Esophagus squamous epithelium (tissue), 4 donors: ENCODE measurements around the gene STEAP3.

DNA sequence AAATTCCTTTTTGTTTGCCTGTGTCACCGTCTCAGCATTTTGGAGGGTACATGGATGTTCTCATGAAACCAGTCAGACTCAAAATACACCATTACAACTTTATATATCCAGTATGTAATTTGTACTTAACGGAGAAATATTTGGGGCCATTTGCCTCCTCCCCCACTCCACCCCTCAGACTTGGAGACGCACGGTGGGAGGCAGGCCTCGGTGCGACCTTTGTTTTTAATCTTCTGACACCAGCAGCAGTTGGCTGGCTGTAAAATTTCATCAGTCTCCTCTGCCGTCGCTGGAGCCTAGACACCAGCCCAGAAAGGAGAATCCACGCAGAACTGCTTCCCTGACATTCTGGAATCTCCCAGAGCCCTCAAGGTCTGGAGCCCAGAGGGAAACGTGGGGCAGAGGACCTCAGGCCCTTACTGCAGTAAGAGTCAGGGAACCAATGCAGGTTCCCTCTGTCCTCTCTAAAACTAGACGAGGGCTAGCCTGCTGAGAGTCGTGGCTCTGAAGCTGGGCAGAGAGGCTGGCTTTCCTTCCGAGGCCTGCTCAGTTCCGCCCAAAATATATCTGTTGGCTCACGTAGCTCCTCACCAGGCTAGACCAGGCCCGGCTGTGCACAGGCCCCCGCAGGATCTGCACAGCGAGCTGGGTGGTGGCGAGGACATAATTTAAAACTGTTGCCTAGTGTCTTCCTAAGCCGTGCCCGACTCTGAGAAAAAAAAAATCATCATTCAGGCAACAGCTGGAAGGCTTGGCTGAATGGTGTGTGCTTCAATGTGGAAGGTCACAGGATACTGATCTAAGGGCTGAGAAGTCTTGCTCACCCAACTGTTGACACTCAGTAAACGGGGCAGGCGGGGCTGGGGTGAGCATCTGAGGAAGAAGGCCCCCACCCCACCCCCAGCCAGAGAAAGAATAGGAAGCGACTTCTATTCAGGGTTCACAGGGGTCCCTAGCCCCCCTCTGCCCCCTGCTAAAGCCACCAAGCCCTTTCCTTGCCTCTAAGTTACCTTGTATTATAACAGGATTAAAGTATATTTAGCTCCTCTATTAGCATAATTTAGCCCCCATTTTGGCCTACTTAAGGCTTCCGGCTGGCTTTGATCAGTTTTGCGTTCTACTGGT, 40.4 kb downstream of the EN1 start:
- PRO-cap = no peak
- RAMPAGE, long total RNA, 4 experiments = no peak in any of the 4 experiments

DNA sequence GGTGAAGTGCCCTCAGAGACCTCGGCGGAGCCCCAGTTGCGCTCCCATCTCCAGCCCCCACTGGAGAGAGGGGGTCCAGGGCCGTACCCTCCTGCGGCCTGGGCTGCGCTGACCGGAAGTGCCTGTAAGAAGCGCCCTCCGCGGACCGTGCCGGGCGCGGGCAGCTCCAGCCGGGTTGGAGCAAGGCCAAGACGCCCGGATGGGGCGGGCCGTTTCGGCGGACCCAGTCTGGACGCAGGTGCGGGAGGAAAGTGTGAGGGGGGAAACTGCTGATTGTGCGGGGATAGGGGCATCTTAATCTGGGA, 11.5 kb downstream of the EN1 start:
- PRO-cap = no peak
- RAMPAGE, long total RNA, 4 experiments = no peak in any of the 4 experiments

DNA sequence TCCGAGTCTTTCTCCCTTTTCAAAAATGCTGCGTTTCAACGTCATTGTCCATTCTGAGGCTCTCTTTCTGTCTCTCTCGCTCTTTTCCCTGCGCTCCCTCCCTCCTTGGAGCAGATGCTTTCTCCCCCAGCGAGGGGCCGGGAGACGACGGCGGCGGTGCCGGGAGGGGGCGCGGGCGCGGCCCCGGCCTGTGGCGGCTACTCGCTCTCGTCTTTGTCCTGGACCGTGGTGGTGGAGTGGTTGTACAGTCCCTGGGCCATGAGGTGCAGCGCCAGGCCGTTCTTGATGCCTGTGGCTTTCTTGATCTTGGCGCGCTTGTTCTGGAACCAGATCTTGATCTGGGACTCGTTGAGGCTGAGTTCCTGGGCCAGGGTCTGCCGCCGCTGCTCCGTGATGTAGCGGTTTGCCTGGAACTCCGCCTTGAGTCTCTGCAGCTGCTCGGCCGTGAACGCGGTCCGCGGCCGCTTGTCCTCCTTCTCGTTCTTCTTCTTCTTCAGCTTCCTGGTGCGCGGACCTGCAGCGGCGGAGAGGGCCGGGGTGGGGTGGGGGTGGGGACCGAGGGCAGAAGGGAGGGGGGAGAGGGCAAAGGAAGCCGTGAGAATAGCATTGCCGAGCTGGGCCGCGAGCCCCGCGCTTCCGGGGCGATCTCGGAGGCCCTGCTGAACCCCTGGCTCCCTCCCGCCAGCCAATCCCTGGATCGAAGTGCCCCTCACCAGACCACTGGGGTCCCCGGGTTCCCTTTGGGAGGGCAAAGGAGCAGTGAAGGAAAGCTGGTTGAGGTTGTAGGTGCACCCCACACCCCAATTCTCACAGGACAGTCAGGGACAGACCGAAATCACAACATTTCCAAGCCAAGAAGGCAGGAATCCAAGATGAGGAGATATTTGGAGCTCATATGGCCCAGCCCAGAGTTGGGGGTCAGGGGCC, 4.4 kb downstream of the EN1 start:
- PRO-cap = no peak
- RAMPAGE, long total RNA, 4 experiments = no peak in any of the 4 experiments

DNA sequence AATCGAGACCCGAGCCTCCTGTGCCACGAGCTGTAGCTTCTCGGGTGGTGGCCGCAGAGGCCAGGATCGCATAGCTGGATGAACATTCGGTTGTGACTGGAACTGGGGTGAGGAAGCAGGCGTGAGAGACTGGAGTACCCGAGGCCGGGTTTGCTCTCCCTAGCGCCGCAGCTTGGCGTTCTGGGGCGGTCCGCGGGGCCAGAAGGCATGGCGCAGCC, 1.5 kb downstream of the EN1 start:
- PRO-cap = no peak
- RAMPAGE, long total RNA, 4 experiments = no peak in any of the 4 experiments

DNA sequence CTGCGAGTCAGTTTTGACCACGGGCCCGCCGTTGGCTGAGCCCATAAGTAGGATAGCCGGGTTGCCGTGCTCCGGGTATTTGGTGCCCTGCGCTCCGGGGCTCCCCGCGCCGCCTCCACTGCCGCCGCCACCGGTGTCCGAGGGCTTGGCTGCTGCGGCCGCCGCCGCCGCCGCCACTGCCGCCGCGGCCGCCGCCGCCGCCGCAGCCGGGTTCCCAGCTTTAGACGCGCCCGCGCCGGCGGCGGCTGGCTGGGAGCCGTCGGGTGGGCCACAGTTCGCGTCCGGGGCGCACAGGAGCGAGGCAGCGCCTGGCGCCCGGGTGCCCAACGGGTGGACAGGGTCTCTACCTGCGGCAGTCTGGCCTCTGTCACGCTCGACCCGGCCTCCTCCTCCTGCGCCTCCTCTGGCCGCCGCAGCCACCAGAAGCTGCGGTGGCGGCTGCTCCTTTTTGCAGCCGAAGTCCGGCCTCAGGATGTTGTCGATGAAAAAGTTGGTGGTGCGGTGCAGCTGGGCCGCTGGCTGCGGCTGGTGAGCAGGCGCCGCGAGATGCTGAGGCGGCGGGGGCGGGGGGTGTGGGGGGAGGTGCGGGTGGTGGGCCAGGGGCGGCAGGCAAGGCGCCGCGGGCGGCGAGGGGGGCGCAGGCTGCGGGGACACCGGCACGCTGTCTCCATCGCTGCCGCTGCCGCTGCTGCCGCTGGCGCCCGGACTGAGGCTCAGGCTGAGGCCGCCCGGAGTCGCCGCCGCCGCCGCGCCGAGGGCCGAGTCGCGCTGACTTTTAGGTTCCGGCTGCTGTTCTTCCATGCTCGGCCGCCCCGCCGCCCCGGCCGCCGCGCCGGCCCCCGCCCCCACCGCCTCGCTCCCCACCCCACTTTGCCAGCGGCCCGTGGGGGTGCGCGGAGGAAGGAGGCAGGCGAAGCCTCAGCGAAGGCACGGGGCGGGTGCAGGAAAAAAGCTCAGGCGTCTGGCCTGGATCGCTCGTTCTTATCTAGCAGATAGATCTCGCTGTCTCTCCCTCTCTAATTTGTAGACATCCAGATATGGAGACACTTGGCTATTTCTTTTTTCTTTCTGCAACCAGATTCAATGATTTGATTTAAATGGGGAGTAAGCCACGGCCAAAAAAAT, 719 bp downstream of the EN1 start:
- PRO-cap = no peak
- RAMPAGE, long total RNA, 4 experiments = no peak in any of the 4 experiments

- PRO-cap = unidirectional peak, minus-strand start at chr2:118954943
- RAMPAGE, long total RNA, 4 experiments = no peak in any of the 4 experiments
Observed at GRCh38 chr2:118954264-118955352, 12.6 kb downstream of the MARCO start.

DNA sequence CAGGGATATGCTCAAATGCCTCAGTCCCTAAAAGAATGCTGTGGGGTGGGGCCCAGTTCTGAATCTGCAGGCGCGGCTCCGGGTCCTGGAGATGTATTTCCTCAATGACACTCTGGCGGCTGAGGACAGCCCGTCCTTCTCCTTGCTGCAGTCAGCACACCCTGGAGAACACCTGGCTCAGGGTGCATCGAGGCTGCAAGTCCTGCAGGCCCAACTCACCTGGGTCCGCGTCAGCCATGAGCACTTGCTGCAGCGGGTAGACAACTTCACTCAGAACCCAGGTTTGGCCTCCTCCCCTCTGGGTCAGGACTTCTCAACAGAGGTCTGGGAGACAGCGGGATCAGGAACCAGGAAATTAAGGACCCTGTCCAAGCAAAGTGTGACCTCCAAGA, 28.1 kb downstream of the MARCO start:
- PRO-cap = no peak
- RAMPAGE, long total RNA, 4 experiments = no peak in any of the 4 experiments

DNA sequence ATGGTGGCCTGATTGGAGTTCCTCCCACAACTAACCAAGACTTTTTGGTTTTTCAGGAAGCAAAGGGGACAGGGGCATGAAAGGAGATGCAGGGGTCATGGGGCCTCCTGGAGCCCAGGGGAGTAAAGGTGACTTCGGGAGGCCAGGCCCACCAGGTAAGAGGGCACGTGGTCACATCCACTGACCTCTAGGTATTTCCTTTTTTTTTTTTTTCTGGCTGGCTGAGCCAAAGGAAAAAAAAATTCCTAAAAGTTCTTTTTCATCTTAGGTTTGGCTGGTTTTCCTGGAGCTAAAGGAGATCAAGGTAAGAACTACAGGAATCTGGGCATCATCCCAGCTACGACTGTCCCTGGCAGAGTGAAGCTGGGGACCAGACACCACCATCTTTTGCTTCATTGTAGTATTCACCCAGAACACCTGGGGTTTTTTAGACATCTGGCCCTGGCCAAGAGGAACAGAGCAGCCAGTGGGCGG, 39.4 kb downstream of the MARCO start:
- PRO-cap = no peak
- RAMPAGE, long total RNA, 4 experiments = no peak in any of the 4 experiments

- PRO-cap = no peak
- RAMPAGE, long total RNA, 4 experiments = no peak in any of the 4 experiments
Observed at GRCh38 chr2:118989336-118989821, 47.4 kb downstream of the MARCO start.

- PRO-cap = bidirectional peak, plus-strand start at chr2:119223853, minus-strand start at chr2:119223706; bidirectional peak, plus-strand start at chr2:119224126, minus-strand start at chr2:119224005
- RAMPAGE, long total RNA, 4 experiments = start-site peak on the plus strand in 3 of 4 experiments, at chr2:119223826-119223862 at its widest, 60 to 185 reads per replicate
Observed at GRCh38 chr2:119223280-119224184, at the start of gene STEAP3. STEAP3 (plus strand) TSS chr2:119223834.

GRCh38 chr2:119464779-119465372, 33.2 kb downstream of the TMEM37 start:
- PRO-cap = no peak
- RAMPAGE, long total RNA, 4 experiments = no peak in any of the 4 experiments

DNA sequence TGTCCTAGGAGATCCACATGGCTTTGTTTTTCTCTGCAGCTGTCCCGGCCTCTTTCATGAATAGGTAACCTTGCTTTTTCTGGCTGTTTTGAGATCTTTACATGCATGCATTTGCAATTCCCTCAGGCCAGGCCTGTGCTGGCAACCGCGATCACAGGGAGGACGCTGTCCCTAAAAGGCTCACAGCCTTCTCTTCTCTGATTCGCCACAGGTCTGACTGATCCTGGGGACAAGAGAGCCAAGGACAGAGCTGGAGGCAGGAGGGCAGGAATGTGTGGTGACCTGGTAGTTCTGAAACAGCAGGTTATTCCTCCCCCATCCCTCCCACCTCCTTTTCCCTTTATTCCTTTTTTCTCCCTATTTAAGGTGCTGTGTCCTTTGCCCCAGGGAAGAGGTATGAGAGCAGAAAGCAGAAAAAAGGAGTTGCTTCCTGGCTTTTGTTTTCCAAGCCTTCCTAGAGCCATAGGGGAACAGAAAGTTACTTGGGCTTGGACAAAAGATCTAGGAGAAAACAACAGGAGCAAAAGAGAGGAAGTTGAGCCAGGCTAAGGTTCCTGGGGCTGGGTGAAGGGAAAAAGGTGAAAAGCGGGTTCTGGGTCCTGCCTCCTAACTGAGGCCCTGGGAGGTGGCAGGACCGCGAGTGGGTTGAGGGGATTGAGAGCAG, 21.9 kb downstream of the TMEM177 start:
- PRO-cap = no peak
- RAMPAGE, long total RNA, 4 experiments = no peak in any of the 4 experiments

DNA sequence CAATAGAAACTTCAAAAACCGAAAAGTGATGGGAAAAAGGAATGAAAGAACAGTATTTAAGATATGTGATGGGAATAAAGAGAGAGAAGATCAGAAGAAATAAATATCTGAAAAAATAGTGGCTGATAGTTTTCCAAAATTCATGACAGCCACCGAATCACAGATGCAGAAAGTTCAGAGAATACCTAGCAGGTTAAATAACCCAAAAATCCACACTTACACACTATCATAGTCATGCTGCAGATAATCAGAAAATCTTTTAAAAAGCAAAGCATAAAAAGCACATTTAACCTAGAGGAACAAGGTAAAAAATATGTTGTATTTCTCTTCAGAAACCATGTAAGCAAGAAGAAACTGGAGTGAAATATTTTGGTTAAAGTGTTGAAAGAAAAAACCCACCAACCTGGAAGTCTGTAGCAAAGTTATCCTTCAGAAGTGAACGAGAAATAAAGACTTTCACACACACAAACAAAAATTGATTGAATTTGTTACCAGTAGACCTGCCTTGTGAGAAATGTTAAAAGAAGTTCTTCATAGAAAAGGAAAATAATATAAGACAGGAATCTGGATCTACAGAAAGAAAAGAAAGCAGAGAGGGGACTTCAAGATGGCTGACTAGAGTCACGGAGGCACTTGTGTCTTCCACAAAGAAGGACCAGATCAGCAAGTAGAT, 110.8 kb upstream of the EPB41L5 start:
- PRO-cap = no peak
- RAMPAGE, long total RNA, 4 experiments = no peak in any of the 4 experiments

- PRO-cap = no peak
- RAMPAGE, long total RNA, 4 experiments = no peak in any of the 4 experiments
Observed at GRCh38 chr2:119997616-119998049, 15.2 kb upstream of the EPB41L5 start.

- PRO-cap = no peak
- RAMPAGE, long total RNA, 4 experiments = no peak in any of the 4 experiments
Observed at GRCh38 chr2:120258834-120259470, 6.3 kb downstream of the RALB start.

DNA sequence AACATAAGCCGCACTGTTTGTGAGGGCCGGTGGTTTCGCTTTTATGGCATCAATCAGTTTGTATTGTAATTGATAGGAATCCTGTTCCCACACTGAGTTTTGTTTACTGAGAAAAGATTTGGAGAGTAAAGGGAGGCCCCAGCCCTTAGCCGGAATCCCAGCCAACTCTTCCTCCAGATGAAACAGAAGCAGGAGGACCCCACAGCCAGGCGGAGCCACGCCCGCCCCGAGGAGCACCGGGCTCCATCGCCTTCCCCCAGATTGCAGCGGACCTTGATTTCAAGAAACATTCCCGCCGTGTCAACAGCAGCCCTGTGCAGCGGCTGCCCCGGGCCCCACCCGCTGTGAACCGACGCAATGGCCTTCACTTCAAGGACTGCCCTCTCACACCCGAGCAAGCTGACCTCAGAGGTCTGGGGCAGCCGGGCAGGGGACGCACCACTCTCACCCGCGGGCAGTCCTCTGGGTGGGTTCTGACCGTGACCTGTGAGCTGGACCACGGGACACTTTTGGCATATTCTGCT, 32.3 kb upstream of the INHBB start:
- PRO-cap = no peak
- RAMPAGE, long total RNA, 4 experiments = no peak in any of the 4 experiments

GRCh38 chr2:120465515-120466603, 119.9 kb downstream of the INHBB start:
- PRO-cap = no peak
- RAMPAGE, long total RNA, 4 experiments = no peak in any of the 4 experiments

- PRO-cap = no peak
- RAMPAGE, long total RNA, 4 experiments = no peak in any of the 4 experiments
Observed at GRCh38 chr2:120469922-120470857, 124.3 kb downstream of the INHBB start.

DNA sequence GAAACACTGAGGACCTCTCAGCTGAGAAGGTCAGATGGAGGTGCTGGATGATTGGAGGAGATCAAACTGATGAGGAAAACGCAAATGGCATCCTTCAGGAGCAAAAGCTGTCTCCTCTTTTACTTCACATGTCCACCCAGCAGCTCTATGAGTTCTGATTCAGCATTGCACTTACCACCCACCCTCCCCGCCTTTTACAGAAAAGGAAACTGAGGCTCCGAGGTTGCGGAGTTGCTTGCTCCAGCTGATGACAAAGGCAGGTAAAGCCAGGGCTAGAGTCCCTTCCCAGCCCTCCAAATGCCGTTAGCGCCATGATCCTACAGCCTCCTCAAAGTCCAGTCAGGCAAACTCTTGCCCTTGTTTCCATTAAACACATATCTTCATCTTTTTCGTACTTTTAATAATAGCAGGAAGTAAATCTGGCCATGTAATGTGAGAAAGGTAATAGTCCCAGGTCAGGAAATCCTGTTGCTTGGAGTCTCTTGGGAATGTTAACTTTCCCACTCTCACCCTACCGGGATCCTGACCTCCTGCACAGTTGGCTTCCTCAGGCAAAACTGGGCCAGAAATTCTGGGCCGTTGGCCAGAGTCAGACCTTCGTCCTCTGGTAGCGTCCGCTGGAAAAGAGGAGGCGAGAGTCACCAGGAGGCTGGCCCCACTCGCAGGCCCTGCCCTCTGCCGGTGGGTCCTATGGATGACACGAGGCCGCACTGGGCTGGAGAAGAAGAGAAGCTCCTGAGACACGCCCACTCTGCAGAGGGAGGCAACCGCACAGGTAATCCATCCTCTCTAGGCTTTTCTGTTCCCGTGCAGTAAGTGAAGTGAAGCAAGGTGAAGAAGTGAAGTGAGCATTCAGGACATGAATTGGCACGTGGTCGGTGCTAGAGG, 183.0 kb upstream of the GLI2 start:
- PRO-cap = unidirectional peak, minus-strand start at position 353 of the sequence
- RAMPAGE, long total RNA, 4 experiments = no peak in any of the 4 experiments

GRCh38 chr2:120576777-120577309, 158.8 kb upstream of the GLI2 start:
- PRO-cap = bidirectional peak, plus-strand start at chr2:120577054, minus-strand start at chr2:120576881
- RAMPAGE, long total RNA, 4 experiments = no peak in any of the 4 experiments